ENCODE measurements around the genes TIPRL and SELE.

DNA sequence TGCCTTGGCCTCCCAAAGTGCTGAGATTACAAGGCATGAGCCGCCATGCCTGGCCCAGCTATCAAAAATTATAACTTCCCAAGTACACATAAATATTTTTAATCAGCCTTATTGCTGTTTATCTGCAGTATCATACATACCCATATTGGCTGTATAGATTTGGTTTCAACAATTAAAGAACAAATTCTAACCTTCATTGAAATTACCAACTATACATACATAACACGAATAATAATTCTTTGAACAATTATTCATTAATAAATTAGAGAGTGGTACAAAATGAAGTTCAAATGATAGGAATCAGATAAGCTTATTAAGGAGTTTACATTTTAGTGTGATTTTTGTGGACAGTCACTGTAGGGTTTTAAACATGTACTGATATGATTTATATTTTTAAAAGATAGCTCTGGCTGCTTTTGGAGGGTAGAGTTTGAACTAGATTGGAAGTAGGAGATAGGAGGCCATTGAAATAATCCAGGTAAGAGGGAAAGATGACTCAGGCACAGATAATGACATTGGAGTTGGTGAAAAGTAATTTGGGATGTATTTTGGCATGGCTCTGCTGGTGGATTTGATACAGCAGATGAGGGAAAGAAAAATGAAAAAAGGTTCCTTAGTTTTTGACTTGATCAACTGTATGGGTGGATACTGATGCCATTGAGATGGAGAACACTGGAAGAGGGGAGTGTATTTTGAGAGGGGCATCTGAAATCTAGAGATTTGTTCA lies 35.4 kb upstream of the MPC2 start:
- RRBS, result no CpG with 5 or more reads among the region's 2 CpGs

DNA sequence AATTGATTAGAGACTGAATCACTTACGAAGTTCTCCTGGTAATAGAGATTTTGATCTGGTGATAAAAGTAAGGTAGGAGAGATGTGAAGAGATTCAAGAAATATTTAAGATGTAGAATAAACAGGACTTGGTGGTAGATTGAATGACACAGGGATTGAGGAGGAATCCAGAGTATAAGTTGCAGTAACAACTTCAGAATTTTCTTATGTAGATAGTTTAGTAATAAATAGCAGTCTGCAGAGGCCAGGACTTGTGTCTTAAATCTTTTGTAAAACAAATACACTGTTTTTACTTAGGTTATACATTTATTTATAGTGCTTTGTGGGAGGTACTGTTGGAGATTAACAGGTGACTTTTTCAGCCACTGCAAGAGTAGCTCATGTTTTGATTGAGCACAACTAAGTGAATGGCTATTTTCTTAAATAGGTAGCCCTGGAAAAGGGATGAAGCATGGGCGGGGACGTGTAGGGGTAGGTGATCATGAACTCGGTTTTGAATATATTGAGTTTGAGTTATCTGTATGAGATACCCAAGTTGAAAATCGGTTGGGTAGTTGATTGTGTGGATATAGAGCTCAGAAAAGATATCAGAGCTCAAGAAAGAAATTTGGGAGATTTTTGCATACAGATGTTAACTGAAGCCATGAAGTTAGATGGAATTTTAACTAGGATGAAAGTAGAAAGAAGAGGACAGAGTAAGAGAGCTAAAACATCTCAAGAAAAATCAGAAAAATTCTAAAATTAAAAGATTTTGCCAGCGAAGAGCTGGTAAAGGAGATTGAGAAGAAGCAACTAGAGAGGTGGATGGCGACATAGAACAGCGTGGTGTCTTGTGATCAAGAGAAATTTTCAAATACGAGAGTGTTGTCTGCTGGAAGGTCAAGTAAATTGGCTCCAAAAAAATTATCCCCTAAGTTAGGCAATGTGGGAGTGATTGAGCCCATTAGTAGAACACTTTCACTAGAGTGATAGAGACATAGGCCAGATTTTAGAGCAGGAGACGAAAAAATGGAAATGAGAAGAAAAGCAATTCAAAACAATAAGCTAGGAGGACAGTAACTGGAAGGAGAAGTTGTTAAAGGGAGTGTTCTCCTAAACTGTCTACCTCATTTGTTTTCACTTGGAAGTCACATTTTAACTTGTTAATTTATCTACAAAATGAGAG lies 94.0 kb upstream of the MPC2 start:
- RRBS, result no CpG with 5 or more reads among the region's 10 CpGs

DNA sequence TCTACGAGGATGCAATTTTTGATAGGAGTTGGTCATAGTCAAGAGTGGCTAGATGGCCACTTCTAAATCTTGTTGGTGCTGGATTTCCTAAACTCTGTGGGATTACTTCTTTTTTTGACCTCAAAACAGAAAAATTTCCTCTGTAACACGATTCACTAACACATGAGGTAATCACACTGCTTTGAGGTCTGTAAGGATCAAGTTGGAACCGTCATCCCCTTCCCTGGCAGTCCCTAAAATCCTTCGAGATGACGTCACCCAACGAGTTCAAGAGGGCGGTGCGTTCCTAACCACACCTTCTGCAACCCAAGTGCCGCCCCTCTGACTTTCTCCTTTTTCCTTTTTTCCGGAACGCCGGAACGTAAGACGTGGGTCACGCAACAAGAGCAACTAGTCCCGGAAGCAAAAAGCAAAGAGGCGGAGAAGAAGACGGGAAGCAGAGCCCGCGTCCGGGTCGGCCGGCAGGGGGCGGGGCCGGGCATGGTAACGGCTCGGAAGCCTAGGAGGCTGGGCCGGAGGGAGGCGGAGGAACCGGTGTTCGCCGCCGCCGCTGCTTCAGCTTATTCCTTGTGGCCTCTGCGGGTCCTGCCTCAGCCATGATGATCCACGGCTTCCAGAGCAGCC lies at the start of gene TIPRL:
TSS of gene TIPRL (plus strand) at position 481 of the 624 bp plus-strand sequence.
- RRBS, result 6% methylated on average over 15 of the region's 36 CpGs

- RRBS, result no CpG with 5 or more reads among the region's 6 CpGs
Measured at GRCh38 chr1:168220457-168220848, 5.4 kb upstream of the SFT2D2 start.

GRCh38 chr1:168319497-168320148 lies 38.9 kb downstream of the TBX19 start:
- RRBS, result no CpG with 5 or more reads among the region's 11 CpGs

DNA sequence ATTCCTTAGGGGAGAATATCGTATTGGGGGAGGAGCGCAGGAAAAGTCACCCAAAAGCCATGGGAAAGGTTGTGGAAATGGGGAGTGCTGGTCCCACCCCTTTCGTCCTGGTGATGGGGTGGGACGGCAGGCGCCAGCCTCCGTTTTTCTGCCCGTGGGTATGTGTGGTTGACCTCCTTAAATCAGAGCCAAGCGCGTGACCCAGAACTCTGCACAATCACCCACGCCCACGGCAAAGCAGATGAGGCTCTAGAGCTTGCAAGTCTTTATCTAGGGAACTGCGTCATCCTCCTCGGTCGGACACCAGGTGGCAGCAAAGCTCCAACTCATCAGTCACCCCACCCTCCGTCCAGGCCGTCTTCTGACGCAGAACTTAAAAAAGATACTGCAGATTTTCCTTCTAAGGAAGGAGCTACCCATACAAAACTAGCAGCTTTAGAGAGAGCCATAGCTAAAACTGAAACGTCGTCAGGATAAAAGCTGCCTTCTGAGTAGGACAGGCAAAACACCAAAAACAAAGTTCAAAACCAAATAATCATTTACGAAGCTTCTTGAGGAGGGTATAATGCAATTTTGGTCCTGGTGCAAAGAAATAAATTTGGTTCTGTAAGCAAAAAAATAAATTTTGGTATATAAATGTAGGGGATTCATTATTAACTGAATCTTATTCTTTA lies 62.0 kb downstream of the TBX19 start:
- RRBS, result no CpG with 5 or more reads among the region's 20 CpGs

- RRBS, result no CpG with 5 or more reads among the region's 5 CpGs
Measured at GRCh38 chr1:168362801-168363187, 82.1 kb downstream of the TBX19 start.

GRCh38 chr1:168443909-168444420 lies 99.8 kb downstream of the XCL2 start:
- RRBS, result no CpG with 5 or more reads among the region's 5 CpGs

DNA sequence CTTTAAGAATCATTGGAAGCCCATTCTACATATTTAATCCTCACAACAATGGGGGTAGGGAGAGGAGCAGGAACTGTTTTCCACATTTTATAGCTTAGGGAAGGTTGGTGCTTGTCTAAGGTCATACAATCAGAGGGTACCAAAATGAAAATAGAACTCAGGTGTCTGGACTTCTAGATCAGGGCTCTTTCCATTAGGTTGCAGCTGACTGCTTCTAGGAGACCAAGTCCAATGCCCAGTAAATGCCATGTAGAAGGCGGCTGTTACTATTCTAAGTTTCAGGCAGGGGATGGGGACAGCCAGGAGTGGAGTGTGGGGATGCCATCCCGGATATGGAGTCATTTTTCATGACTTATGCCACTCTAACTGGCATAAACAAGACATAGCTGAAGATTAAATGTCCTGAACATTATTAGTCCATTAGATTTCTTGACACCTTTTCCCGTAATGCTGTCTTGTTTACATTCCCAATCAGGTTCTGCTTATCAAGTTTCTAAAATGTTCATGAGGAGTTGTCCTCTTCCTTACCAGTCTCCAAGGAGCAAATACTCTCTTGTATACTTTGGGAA lies 31.5 kb downstream of the XCL1 start:
- RRBS, result no CpG with 5 or more reads among the region's 3 CpGs

DNA sequence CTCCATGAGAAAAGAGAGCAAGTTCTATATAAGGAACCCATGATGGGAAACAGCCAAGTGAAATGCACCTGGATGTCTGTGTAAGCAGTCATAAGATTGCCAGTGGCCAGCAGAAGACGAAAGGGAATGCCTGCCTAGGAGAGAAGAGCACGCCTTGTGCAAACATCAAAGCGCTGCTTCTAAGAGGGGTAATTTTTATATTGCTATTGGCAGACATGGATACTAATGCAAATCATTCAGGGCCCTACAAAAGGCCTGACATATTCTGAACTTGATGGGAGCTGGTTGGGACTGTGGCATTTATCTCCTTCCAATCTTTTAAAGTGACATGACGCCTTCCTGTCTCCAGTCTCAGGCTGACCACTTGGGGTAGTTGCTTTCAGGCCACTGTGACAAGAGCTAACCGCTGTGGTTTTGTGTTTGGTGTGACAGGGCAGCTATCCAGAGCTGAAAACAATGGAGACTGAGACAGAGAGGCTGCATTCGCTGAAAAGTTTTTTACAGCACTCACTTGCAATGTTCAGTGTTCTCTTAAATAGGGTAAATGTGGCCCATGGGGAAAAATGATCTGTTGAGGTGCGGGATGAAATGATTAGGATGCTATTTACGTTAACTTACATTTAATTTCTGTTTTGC lies 75.0 kb upstream of the DPT start:
- RRBS, result no CpG with 5 or more reads among the region's 8 CpGs

DNA sequence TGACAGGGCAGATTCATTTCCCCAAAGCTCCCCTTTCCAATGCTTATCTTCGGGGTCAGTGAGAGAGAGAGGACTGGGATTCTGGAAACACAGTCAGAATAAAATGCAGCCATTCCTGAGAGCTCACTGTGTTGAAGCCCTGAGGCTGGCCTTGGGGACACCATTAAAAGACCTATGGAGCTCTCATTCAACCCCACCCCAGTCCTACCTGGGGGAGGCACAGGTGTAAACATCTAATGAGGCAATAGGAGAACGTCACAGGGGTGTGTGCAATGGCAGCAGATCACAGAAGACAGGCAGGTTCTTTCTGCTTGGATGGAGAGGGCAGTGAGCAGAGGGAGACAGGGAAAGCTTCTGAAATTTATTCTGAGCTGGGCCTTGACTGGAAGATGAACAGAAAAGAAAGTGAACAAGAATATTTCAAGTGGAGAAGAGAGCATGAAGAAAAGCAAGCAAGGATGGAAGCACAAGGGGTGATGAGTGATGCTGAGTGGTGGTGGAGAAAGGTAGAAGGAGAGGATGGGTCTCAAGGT lies 88.5 kb upstream of the ATP1B1 start:
- RRBS, result no CpG with 5 or more reads among the region's 2 CpGs

DNA sequence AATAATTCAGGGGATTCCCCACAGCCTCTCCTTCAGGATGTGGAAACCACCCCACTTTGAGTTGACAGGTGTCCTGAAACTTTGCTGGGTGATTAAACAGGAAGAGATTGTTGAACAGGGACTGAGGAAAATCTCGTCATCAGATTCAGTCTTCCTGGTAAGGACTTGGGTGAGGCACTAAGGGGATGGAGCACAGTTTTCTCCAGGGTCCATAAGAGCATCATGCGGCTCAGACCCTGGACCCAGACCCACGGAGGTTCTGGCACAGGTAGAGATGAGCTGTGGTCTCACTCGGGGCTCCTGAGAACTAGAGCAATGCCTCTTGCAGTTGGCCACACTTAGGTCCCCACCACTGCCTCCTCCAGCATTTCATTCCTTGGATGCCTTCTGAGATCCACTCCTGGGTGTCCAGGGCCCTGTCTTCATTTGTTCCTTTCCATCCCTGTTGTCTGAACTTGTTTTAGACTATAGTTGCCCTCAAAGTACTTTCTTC lies 59.2 kb upstream of the ATP1B1 start:
- RRBS, result no CpG with 5 or more reads among the region's 4 CpGs

DNA sequence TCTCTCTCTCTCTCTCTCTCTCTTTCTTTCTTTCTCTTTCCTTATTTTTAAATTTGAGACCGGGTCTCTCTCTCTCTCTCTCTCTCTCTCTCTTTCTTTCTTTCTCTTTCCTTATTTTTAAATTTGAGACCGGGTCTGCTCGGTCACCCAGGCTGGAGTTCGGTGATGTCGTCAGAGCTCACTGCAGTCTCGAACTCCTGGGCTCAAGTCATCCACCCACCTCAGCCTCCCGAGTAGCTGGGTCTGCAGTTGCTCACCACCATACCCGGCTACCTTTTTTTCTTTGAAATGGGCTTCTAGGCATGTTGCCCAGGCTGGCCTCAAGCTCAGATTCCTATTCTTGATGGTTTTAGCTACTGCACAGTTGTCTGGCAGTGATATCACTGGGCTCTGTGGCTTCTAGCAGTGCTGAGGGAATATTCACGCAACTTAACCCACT lies 50.9 kb upstream of the ATP1B1 start:
- RRBS, result 50% methylated on average over 1 of the region's 9 CpGs

GRCh38 chr1:169117241-169117974 lies 10.9 kb downstream of the ATP1B1 start:
- RRBS, result no CpG with 5 or more reads among the region's 1 CpG

GRCh38 chr1:169421293-169422062 lies 5.8 kb downstream of the CCDC181 start:
- RRBS, result no CpG with 5 or more reads among the region's 8 CpGs

GRCh38 chr1:169459793-169461183 lies 25.5 kb downstream of the SLC19A2 start:
- RRBS, result 37% methylated on average over 9 of the region's 43 CpGs

DNA sequence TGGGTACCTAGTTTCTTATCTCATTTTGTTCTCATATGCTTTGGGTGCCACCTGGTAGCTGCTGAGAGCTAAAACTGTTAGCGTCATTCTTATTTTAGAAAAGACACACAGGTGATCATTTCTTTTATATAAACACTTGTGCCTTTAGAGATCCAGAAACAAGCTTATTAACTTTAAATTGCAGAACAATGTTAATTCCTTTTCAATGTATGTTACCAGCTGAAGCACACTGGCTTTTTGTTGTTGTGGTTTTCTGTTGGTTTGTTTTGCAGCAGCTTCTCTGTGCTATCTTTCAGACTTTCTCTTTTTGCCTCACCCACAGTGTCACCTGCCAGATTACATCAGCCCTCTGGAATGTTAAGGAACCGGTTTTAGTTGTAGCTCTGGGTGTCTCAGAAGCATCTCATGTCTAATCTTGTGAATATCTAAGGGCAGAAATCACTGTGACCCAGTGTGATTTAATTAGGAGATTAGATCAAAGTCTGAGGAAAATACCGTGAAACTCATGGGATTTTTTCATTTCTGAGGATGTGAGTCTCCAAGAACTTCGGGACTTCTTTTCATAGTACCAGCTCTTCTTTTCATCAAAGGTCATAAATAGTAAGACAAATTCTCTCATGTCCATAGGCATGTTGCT lies 43.5 kb upstream of the SLC19A2 start:
- RRBS, result no CpG with 5 or more reads among the region's 4 CpGs

- RRBS, result no CpG with 5 or more reads among the region's 6 CpGs
Measured at GRCh38 chr1:169680259-169681148, 30.9 kb downstream of the SELL start.

DNA sequence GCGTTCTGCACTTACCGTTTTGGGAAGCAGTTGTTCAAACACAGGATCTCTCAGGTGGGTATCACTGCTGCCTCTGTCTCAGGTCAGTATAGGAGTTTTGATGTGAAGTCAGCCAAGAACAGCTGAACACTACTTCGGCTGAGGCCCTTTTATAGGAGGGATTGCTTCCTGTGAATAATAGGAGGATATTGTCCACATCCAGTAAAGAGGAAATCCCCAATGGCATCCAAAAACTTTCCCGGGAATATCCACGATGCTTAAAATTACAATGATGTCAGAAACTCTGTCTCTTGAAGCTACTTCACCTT lies at the start of gene SELE:
TSS of gene SELE (minus strand) at position 124 of the 308 bp plus-strand sequence.
- RRBS, result no CpG with 5 or more reads among the region's 5 CpGs

GRCh38 chr1:169836897-169837292 lies 42.1 kb downstream of the C1orf112 start:
- RRBS, result no CpG with 5 or more reads among the region's 2 CpGs